A375 (cell line): ENCODE data around the genes C9orf153, GAS1 and S1PR3.

DNA sequence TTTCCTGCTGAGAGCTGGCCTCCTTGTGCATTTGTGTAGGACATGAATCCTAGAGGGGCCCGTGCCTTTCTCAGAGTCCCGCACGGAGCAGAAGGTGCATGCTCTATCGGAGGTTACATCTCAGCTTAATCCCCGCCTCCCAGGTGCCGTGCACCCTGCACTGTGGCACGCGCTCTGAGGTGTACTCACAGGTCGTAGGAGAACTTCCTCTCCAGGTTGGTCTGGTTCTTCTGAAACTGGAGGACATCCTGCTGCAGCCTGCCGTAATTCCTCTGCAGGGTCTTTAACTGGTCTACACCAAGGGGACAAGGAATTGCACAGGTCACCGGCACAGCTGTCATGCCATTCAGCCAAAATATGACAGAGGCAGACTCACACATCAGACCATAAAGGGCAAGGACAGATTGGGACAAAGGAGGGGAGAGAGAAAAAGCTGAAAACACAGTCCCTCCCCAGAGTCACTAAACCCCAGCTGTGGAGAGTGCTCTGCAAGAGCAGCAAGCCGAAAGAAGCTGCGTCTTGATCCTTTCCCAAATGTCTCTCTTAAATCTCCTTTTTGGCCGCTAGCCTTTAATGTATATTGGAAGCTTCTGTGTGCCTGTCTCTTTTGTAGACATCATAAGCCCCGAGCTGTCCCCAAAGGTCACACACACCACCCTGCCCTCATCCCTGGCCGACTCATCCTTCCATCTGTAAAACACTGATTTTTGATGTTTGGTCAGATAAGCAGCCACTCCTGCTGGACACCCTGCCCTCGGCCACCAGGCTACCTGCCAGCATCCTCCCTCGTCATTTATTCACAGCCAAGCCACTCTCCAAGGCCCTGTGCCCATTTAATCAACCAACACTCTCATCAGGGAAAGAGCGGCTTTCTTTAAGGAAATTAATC is 52.8 kb downstream of the GOLM1 start:
- RAMPAGE, long total RNA = no peak

DNA sequence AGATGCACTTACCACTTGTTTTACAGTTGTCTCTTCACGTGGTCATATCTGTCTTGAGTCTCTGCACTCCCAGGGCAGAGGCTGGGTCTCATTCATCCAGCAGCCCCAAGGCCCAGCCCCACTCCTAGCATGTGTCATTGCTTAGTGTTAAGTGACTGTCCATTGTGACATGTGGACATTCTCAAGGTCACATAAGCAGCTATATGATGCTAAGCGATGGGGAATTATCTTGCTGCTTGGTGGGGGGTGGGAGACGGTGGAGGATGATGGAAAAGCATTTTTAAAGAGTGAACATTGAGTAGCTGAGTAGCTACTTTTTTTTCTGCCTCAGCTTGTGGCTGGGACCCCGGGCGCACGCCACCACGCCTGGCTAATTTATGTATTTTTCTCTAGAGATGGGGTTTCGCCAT is at the start of gene C9orf153:
TSS of gene C9orf153 (minus strand) at position 120 of the 410 bp plus-strand sequence.
- RAMPAGE, long total RNA = no peak

DNA sequence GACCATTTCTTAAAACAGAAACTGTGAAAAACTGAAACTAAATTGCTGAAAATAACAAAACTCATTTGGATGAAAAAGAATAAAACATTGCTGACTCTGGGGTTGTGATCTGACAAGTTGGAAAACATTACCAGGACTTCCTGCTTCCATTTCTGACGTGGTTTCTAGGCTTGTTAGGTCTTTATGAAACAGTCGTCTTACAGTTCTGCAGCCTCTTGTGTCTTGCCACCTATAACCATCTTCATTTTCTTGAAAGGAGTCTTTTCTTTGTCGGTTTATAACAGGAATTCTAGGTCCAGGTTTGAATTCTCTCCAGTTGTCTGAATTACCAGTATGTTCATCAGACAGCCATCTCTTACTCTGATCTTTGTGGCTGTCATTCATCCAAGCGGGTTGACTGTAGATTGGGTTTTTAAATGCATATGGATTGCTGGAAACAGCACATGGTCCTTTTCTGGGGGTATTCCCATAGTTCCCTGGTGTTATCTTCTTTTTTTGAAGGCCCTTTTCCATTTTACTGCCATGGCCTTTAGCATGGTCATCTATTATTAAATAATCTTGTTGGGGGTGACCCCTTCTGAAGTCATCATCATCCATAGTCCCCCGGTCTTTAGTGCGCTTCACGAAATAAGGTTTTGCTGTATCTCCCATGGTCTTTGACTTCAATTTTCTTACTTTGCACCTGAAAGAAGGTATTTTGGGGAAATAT is 1.5 kb downstream of the TUT7 start:
- RAMPAGE, long total RNA = no peak

DNA sequence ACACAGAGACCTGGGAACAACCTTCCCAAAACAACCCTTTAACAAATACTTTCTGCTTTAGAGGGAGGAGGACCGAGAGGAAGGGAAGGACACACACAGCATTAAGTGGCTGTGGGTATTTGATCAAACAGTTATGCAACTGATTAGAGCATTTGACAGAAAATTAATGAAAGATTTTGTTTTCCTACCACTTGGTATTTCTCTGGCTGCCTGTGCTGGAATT is 153.2 kb upstream of the TUT7 start:
- RAMPAGE, long total RNA = no peak

DNA sequence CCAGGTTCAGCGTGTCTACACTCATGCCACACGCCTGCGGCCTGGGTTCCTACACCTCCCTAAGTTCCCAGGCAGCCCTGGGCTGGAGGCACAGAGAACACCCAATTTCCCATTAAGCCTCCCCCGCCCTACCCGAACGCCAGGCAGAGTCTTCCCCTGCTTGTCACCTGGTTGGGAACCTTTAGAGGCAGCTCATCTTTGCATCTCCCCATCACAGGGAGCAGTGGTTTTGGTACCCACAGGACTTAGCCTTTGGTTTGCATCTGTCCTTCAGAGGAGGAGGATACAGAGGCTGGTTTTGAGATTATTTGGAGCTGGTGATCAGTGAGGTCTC is 196.5 kb downstream of the GAS1 start:
- RAMPAGE, long total RNA = no peak

GRCh38 chr9:86854954-86855573 is 92.2 kb downstream of the GAS1 start:
- RAMPAGE, long total RNA = no peak

DNA sequence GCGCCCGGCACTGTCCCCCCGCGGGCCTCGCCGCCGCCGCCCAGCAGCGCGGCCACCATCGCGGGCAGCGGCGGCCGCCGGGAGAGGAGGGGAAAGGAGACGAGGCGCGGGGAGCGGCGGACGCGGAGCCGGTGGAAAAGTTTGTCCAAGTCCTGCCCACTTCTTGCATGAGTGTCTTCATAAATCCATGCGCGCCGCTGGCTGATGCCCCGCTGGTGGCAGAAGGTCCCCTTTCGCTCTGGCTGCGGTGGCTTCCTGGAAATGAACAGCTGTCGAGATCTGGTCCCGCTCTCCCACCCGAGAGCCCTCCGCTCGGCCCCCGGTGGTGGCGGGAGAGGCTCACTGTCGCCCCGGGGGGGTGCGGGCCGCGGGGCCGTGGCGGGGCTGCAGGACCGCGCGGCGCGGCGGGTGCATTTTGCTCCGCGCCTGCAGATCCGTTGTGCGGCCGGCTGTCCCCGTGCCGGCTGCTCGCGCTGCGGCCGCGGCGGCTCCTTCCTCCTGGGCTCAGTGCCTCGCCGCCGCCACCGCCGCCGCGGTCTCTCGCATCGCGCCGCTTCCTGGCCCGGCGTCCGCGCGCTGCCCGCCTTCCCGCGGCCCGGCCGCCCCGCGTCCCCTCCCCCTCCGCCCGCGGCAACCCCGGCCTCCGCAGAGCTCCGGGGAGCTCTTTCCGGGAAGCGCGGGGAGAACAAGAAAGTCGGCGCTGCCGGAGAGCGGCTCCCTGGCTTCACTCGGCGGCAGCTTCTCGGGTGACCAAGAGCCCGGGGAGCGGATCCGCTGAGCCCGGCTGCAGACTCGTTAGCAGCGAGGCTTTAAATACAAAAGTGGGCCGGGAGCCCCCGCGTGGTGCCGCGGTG is at the start of gene GAS1:
TSS of gene GAS1 (minus strand) at position 786 of the 854 bp plus-strand sequence.
- RAMPAGE, long total RNA = no peak

DNA sequence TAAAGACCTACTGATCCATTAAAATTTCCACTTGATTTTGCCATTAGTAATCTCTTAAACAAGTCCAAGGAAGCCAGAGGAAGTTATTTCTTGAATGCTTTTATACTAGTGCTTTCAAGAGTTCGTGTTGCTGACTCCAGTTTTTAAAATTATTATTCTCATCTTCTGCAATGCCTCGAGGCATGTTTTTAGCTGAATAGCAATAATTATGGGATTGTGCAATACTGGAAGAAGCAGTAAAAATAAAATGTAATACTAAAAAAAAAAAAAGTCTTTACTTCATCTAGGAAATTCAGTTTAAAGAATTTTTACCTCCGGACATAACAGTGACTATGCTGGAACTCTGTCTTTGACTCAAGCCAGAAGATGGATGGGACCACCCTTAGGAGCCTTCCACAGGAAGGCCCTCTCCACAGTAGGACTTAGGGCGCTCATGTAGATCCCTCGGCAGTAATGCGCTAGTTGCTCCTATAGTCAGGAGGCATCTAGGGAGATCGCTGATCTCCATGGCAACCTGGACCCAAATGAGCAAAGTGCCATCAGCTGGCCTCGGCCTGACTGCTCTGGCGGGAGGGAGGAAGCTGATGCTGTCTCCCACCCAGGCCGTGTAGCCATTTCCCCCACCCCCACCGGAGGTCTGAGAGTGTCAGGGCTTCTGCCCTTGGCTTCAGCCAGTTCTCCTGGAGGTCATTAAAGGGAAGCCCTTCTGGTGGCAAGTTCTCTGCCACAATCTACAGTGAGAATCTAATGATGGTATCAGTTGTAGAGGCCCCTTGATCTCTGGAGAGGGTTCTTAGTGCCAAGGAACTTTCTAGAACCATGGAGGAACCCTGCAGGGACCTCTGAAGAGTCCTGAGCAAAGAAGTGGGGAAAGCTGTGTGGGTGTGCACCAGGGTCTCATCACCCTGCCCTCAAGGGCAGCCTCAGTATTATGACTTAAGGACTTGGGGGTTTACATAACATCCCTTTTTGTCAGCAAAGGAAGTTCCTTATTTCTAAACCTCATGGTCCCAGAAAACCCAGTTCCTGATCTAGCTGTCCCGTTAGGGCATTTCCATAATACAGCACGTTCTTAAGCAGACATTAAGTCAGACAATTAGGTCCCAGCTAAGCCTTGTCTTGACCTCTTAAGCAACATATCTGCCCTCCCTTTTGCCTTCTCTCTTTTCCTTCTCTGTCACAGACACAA is 56.9 kb downstream of the DAPK1 start:
- RAMPAGE, long total RNA = no peak

- RAMPAGE, long total RNA = no peak
These were observed 72.2 kb downstream of the DAPK1 start for GRCh38 chr9:87569573-87570627.

DNA sequence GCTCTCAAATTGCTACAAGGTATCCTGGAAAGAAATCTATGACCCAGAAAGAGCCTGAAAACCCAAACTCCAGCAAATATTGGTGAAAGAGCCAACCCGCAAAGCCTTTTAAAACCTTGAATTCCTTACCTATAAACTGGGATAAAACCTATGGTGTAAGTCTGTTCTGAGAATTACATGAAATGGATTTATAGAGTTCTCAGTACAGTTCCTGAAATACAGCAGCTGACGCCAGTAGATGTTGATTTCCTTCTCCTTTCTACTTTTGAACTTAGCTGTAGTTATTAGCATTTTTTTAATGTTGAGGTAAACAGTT is 3.6 kb downstream of the SPIN1 start:
- RAMPAGE, long total RNA = no peak

DNA sequence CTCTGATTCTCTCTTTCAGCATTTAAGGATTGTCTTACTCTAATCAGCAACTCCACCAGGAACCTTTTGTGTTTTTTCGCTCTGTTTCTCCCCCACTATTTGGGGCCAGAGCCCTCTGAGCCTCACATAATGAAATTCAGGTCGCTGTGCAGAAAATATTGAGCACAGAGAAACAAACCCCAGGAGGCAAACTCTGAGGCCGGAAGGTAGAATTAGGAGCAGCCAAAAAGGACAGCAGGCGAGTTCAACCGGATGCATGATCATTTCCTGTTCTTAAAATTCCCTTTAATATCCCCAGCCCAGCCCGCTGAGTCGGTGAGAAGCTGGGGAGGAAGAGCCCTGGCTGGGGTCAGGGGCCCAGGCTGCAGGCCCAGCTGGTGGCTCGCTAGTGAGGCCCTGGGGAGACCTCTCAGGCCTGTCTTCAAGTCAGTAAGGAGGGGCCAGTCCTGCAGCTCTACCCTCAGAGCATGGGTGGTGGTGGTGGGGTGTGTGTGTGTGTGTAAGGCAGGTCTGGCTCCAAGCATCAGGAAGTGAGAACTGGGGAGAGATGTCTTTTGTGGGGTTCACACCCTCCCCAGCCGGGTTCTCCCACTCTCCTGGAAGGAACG is 213.4 kb upstream of the S1PR3 start:
- RAMPAGE, long total RNA = no peak

GRCh38 chr9:88932733-88933200 is 58.5 kb upstream of the S1PR3 start:
- RAMPAGE, long total RNA = no peak

- RAMPAGE, long total RNA = no peak
These were observed 676 bp upstream of the S1PR3 start for GRCh38 chr9:88990546-88991038.

- RAMPAGE, long total RNA = no peak
These were observed at the start of gene S1PR3 for GRCh38 chr9:88991039-88992077. Gene S1PR3 (plus strand): TSS chr9:88991468.

DNA sequence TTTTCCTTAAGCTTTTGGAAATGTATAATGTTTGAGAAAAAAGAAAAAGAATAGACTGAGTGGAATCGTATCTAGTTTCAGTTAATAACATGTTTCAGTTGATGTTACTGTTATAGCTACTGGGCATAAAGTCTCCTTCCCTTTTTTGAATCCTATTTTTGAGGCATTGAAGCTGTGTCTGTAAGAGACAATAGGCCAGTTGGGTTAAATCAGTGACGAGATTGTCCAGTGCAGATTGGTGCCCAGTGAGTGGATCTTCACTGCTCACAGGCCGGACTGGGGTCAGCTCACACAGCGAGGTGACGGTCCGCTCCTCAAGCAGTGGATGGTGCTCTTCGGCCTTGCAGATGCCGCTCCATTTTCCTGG is 2.3 kb downstream of the S1PR3 start:
- RAMPAGE, long total RNA = no peak

GRCh38 chr9:89000844-89001608 is 9.8 kb downstream of the S1PR3 start:
- RAMPAGE, long total RNA = no peak

- RAMPAGE, long total RNA = no peak
These were observed 84.5 kb downstream of the SECISBP2 start for GRCh38 chr9:89402660-89403416.

DNA sequence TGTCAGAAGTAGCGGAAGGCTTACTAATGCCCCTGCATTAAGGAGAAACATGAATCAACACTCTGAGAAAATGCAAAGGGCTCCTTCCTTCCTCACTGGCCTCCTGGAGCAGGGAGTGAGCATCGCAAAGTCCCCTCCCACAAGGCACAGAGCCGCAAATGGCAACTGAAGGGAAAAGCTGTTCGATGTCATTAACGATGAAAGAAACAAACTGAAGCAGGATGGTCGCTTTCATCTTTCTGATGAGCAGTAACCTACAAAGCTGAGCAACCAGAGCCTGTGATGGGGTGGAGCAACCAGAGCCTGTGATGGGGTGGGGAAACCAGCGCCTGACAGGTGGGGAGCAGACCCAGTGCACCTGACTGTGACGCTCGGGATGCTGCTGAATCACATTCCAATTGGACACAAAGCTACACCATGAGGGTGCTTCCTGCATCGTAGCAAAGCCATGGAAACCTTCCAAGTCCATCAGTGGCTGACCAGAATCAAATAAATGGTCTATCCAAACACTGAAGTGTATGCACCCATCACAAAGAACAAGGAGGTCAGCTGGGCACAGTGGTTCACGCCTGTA is 40.9 kb downstream of the SEMA4D start:
- RAMPAGE, long total RNA = no peak

DNA sequence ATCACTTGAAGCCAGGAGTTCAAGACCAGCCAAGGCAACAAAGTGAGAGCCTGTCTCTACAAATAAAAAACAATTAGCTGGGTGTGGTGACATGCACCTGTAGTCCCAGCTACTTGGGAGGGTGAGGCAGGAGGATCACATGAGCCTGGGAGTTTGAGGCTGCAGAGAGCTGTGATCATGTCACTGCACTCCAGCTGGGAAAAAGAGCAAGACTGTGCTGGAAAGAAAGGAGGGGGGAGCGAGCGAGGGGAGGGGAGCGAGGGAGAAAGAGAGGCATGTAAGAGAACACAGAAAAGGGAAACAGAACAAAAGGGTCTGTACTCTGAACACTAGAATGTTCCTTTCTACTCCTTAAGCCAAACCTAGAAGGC is 35.2 kb downstream of the SEMA4D start:
- RAMPAGE, long total RNA = no peak

DNA sequence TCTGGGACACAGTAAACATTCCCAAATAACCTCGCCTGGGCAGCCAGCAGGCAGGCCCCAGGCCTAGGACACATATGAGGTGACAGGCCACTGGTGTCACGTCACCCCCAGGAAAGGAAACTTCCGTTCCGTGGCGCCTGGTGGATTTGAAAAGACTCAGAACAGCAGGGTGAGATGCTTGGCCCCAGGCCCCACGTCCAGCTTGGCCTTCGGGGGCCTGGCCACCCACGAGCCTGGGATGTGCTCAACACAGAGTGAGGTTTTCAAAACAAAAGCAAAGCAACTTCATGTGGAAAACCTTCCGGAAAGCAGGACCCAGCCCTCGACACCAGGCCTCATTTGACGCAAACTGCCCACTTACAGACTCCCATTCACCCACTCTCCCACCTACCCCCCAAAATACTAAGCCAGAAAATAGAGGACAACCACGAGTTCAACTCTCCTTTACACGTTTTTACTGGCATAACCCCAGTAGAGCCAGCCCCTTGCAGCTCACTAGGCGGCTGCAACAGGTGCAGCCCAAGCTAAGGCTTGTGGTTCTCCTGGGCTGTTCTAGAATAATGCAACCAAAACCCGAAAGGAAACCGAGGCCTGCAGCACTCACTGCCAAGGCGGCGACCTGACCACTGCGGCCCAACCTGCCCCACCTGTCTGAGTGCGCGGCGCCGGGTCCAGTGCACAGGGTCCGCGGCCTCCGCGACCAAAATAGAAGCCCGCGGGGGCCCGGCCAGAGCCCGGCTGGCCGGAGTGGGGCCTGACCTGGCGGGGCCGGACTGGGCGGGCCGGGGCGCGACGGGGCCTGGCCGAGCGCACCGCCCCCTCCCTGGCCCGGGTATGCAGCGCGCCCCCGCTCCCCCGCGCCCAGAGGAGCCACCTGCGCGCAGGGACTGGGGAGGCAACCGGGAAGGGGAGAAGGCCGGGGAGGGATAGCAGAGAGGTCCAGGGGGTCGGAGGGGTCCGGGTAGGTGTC is 900 bp downstream of the SEMA4D start:
- RAMPAGE, long total RNA = no peak